ENCODE measurements around the genes UBR2 and MEA1.

DNA sequence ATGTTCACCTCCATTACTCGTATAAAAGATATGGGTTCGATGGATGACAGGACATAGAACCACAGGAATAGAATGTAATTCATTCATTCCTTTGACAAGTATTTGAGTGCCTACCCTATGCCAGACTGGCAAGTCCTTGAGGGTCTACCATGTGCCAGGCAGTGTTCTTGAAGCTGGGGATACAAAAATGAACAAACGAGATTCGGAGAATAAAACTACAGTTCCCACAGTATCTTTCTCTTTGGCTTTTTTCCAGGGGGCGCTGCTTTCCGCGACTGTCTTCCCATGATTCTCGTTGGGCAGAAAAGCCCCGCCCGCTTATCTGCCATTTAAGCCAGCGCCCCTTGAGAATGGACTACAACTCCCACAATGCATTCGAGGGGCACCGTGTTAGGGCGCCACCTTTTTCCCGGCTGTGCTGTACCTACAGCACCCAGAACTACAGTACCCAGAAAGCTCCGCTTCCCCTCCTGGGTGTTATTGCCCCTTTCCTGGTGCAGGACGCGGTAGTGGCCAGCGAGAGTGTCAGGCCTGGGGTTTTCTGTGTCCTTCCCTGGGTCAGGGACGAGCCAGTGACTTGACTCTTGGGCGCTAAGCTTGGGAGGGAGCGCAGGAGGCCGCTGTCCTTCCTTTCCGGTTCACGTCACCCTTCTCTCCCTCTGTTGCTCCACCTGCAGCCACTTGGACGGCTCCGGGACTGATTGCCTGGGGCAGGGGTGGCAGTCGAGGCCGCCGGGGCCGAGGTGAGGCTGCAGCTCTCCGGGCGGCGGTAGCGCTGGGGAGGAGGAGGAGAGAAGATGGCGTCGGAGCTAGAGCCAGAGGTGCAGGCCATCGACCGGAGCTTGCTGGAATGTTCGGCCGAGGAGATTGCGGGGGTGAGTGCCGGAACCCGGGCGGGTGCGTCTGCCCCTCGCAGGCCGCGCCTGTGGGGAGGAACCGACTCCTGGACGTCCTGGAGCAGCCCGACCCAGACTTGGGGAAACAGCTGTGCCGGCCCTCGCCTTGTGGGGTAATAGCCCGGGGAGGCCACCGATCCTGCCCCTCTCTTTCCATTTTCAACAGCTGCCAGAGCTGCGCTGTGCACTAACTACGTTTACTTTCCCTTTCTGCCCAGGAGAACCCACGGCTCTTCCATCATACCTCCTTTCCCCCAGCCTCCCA, at the start of gene UBR2:
Gene UBR2, plus strand, starts transcription at position 507 of the 1,161 bp plus-strand sequence.
- RRBS, result under 1% methylated on average over 23 of the region's 59 CpGs

GRCh38 chr6:42879744-42880427, 470 bp downstream of the RPL7L1 start:
- RRBS, result no CpG with 5 or more reads among the region's 28 CpGs

DNA sequence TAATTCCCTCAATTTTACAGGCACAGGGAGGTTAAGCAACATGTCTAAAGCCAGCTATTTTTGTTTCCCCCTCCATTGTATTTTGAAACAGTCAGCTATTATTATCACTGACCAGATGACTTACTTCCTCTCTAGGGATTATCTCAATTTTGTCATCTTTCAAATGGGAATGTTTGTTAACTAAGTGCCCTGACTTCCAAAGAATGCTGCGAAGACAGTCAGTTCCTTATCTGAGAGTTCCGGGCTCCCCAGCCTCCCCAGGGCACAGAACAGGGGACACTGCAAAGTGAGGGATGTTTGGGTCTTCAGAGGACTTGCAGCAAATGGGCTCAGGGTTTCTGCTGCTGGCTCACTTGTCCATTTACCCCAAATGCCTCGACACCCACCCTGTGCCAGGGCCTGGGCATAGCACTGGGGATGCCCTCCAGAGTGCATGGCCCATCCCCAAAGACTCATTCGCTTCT, 5.5 kb upstream of the CNPY3 start:
- RRBS, result no CpG with 5 or more reads among the region's 4 CpGs

GRCh38 chr6:43013014-43014024, at the start of gene MEA1:
Gene MEA1 (minus strand): TSS chr6:43013946.
- RRBS, result 1% methylated on average over 9 of the region's 47 CpGs

- RRBS, result no CpG with 5 or more reads among the region's 2 CpGs
Measured at GRCh38 chr6:43014983-43015385, 935 bp downstream of the KLHDC3 start.

DNA sequence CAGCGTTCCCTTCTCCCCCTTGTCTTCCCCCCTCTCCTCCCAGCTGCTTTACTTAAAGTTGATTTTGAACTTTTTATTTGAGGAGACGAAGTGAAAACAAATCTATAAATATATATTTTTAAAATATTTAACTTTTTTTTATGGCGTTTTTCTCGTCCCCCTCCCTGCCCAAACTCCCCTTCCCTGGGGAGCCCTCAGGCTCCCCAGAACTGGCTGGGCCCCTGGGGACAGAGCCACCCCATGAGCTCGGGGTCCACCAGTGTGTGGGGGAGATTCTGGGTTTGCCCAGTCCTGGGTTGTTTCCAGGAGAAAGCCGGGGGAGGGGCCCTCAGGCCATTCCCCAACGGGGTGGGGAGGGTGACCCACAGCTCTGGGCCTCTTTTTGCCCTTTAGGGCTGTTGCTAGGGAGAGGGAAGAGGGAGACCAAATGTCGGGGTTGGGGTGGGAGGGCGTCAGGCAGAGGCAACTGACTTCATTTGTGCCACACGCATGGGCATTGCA, 2.1 kb upstream of the CUL9 start:
- RRBS, result no CpG with 5 or more reads among the region's 10 CpGs

DNA sequence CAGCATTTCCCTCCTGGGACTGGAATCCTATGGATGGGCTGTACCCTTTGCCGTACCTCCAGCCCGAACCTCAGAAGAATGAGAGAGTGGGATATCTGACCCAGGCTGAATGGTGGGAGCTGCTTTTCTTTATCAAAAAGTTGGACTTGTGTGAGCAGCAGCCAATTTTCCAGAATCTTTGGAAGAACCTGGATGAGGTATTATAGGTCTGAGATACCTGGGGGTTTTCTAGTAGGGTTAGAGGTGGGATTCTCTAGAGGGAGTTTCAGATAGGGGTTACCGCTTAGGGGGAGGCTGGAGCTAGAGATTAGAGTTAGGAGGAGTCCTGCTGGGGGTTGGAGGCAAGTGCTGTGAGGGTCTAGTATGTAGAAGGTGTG, 5.2 kb downstream of the CUL9 start:
- RRBS, result no CpG with 5 or more reads among the region's 3 CpGs

- RRBS, result 100% methylated on average over 1 of the region's 18 CpGs
Measured at GRCh38 chr6:43277474-43278453, 20.3 kb upstream of the SLC22A7 start.

GRCh38 chr6:43278498-43278998, 19.5 kb upstream of the SLC22A7 start:
- RRBS, result no CpG with 5 or more reads among the region's 4 CpGs

GRCh38 chr6:43428031-43428482, 716 bp downstream of the ABCC10 start:
- RRBS, result no CpG with 5 or more reads among the region's 16 CpGs

DNA sequence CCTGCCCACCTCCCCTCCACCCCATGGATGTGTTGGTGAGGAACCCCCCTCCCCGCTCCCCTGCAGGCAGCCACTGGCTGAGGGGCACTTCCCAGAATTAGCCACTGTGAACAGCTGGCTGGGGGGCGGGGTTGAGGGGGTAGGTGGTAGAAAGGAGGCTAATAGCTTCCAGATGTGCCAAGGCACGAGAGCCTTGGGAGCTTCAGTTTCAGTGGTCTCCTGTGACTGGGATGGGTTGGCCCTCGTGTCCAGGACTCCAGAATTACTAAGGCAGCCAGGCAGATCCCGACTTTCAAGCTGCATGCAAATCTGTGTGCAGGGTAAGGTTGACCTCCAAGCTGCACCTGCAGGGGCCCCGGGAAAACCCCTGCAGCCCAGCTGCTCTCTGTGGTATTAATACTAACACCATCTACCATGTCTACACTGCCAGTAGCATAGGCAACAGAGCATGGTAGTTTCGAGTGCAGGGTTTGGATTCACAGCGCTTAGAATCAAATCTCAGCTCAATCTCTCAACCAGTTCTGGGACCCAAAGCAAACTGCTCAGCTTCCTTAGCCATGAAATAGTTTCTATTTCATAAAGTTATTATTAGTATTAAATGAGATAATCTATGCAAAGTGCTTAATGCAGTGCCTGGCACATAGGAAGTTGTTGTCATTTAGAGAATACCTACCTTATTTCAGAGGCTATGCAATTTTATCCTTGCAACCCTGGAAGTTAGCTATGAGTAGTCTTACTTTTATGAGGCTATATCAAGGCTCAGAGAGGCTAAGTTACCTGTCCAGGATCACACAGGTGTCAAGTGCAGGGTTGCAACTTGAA, 27.4 kb upstream of the MRPS18A start:
- RRBS, result no CpG with 5 or more reads among the region's 8 CpGs

- RRBS, result no CpG with 5 or more reads among the region's 3 CpGs
Measured at GRCh38 chr6:43787317-43787544, 17.2 kb downstream of the VEGFA start.

GRCh38 chr6:43811018-43811990, 41.3 kb downstream of the VEGFA start:
- RRBS, result no CpG with 5 or more reads among the region's 7 CpGs

DNA sequence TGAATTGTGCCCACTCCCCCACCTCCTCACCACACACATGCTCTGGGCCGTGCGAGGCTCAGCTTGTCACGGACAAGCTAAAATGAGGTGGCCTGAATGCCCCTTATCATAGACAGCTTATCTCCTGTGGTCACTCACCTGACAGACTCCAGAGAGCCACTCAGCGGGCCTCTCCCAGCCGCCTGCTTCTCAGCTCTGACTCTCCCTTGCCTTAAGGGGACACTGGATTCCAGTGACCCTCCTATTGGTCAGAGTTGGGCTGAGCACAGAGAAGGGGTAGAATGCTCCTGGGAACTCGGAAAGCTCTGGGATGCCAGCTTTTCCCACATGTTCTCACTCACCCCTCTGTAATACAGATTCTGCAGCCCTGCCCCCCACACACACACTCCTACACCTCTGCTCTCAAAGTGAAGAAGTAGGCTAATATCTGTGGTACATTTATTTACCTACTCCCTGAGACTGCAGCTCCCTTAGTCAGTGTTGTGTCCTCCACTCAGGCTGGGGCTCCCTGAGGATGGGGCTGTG, 167.5 kb downstream of the VEGFA start:
- RRBS, result no CpG with 5 or more reads among the region's 6 CpGs

DNA sequence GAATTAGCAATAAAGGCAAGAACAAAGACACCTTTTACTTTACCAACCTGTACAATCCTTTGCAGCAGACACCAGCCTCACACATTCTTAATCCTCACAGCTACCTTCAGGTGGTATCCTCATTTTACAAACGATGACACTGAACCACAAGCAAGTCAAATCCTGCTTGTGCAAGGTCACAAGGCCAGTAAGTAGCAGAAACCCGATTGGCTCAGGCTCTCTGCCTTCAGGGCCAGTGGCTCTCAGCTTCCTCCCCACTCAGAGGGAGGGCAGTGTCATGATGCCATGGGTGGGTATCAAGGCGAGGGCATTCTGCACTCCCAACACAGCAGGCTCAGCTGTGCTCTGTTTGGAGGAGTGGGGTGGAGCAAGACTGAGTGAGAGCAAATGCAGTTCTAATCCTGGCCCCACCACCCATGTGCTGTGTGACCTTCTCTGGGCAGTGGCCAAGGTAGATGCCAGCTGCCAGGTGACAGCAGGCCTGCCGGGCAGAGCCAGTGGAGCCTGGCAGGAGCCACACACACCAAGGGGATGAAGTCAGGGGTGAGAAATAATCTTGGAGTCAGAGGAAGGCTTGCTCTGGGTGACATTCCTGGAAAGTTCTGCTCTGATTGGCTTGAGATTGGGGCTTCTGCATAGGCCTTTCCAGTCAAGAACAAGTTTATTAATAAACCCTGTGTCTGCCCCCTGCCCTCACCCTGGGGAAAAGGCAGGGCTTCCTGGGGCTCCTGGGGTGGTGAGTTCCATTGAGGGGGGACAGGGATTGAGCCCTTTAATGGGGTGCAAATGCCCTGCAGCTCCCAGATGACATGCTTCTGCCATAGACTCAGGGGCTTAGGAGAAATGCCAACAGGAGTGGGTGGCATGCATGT, 134.5 kb downstream of the MRPL14 start:
- RRBS, result no CpG with 5 or more reads among the region's 4 CpGs

DNA sequence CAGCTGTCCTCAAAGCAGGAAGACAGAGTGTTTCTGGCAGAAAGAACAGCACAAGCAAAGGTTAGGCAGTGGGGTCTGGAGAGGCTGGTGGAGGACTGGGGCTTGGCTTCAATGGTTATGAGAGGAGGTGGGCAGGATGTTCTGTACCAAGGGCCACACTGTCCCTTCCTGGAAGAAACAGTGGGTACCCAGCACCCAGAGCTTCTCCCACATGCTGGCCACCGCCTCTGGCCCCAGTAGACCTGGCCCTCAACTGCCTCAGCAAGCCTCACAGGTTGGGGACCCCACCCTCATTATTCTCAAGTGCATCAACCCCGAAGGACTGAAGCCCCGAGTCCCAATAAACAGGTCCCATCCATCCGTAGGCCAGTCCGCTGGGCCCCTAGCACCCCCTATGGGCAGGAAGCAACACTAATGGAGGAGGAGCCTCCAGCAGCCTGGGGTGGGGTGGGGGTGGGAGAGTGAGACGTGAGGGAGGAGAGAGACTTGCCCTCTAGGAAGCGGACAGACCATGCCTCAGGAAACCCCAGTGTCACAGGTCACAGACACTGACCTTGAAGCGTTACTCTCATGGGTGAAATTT, 126.1 kb downstream of the MRPL14 start:
- RRBS, result no CpG with 5 or more reads among the region's 8 CpGs

- RRBS, result no CpG with 5 or more reads among the region's 10 CpGs
Measured at GRCh38 chr6:44050656-44051475, 76.4 kb downstream of the MRPL14 start.

DNA sequence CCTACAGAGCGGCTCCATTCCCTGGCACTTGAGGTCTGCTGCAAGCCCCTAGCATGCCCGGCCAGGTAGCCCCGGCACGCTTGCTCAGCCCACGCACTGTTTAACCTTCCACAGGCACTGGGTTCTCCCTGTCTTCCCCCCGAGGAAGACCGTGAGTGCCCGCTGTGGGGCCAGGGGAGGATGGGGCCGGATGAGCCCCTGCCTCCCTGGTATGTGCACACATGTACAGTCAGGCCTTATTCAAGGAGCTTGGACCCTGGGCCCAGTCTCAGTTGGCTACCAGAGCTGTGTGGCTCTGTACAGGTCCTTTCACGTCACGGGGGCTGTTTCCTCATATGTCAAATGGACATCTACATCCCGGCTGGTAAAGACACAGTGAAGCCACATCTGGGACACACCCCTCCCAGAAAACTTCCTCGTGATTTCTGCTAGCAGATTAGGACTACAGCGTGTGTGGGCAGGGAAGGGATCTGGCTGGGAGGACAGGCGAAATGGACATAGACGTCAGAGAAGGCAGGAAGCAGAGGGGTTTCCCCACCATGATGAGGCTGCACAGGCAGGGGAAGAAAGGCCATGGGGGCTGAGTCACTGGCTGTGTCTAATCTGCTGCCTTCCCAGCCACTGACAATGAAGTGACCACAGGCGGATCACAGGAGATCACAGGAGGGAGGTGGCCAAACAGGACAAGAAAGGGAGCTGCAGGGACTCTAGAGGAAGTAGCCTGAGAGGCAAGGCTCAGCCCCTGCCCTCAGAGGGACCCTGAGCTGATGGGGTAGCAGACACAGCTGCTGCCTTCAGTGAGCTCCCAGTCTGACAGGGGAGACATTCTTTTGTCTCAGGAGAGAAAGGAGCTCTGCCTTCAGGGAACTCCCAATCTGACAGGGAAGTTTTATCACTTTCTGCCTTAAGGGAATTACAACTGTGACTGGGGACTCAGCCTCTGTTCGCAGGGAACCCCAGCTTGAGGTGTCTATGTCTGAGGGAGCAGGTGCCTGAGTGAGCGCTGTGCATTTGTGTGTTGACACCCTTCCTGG, 62.8 kb downstream of the MRPL14 start:
- RRBS, result no CpG with 5 or more reads among the region's 19 CpGs

GRCh38 chr6:44076372-44077408, 50.6 kb downstream of the MRPL14 start:
- RRBS, result 8% methylated on average over 13 of the region's 53 CpGs

DNA sequence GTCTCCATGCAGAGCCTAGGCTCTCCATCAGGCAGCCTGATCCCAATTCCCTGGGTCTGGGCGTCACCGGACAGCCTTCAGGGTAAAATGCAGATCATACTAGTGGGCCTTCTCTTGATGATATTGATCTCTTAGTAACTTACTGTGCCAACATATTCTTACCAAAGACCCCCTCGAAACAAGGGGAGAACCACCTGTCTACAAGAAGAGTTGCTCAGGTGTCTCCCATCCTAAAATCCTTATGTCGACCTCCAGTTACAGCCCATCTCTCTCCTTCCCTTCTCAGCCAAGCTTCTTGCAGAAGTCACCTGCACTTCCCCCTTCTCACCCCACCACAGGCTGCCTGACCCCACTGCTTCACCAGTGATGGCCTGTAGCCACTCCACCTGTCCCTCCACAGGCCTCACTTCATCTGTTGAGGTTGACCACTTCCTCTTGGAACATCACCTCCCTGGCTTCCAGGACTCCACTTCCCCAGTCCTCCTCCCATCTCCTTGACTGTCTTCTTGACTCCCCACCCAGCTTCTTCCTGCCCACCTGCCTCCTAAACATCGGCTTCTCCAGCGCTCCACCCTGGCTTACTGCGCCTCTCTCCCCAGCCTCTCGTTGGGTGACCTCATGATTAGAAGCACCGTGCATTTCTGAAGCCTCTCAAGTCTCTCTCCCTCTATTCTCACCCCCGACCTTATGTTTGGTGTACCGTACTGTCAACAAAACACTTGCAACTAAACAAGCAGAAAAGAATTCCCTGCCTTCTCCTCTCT, 25.4 kb downstream of the MRPL14 start:
- RRBS, result no CpG with 5 or more reads among the region's 11 CpGs